Diencephalon (tissue), 2 donors: ENCODE measurements around a stretch of chr15.

DNA sequence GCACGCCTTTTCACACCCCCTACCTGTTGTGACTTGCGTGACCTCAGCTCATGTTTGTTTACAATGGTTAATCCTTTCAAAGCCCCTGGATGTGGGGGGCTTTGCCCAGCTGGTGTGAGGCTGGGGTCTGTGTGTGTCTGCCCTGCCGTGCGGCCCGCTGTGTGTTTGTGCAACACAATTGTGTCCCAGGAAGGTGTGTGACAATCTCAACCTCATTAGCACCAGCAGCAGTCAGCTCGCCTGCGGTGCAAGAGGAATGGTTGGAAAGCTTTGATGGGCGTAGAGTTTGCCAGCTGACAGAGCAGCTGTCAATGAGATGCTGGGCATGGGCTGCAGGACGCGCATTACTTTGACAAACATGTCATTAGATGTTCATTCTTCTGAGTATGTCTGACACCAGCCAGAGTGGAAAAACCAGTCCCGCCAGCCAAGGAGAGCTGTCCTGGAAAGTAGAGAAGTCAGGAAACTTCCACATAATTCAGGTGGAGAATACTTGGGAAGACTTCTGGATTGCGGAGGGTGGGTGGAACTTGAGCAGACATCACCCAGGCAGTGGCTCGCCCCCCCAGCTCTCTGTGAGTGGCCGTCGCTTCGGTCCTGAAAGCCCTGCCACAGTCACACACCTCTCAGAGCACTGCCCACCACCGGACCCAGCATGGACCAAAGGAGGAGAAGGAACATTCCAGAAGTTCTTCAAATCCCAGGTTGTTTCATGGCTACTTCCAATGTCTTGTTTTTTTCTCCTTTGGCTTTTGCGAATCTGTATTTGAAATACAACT is 9.7 kb downstream of the LRRK1 start:
- RAMPAGE, long total RNA, result no peak

DNA sequence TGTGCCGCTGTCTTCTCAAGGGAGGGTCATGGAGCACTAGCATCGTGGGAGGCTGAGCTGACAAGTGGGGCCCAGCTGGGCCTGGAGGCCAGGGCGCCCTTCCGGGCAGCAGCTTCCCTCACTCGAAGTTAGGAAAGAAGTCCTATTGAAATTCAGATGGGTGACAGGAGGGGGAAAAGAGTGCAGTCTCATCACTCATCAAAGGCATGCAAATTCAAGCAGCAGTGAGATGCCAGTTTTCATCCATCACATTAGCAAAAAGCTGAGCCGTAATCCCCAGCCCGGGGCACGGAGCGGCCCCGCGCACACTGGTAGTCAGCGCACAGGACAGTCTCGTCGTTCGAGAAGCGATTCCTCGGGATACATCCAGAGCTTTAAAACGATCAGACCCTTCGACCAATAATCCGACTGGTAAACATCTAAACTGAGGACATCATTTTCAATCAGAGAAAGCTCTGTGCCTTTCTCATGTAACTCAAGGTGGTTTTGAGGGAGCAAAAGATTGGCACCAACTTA is 128.3 kb downstream of the LRRK1 start:
- RAMPAGE, long total RNA, result no peak

DNA sequence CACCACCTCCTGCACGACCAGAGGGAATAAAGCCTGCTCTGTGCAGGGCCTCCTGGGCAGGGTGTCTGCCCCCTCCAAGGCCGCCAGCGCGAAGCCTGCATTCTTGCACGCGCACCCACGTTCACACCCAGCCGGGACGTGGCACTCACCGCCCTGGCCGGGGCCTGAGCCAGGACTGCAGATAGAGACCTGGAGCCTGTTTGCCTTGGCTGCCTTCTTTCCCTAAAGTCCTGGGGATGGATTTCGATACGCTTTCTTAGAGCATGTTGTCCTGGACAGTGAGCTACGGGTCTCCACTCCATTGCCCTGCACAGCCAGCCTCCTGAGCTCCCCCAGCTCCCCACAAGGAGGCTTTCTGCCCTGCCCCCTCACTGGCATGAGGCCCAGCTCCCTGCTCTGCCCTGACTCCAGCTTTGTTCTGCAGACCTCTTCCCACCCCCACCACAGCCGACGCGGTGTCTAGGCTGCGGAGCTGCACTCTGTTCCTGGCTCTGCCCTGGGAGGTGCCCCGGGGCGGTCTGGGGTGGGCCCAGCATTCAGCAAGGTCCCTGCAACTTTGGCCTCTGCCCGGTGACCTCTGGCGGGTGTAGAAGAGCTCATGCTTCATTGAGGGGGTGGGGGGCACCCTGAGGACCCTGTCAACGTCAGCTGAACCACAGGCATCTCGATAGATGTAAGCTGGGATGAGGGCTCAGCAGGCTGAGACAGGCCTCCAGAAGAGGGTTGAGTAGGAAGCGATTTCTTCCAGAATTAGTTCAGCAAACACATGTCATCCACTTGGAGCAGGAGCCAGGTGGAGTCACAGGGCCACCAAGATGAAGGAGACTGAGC is 145.0 kb downstream of the LRRK1 start:
- RAMPAGE, long total RNA, result no peak

DNA sequence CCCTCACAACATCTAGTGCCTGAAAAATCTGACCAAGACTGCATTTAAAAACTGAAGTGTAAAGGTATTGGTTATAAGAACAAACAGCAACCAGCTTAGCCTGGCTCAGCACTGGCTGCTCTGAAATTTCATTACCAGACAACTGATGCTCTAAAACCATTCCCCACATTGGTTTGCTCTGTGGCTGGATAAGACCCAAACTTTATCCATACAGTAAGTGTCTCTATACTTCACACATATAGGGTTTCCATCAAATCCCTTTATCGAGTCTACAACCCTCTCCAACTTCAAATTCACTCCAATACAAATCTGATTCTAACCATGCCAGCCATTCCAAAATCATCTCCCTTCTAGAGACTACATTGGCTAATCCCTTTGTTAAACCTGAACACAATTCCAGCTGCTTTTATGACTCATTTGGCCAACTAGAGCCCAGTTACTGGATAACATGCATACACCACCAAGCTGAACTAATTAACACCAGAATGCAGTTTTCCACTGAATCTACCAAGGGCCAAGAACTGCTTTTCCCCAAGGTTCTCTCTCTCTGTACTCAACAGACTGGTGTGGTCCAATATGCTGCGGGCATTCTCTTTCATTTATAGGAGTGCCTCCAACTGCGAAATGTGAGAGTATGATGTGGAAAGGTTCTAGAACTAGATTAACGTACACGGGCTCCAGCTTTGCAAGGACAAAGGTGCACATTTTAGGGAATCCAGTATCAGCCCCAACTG is 1.6 kb downstream of the CHSY1 start:
- RAMPAGE, long total RNA, result no peak

- RAMPAGE, long total RNA, result no peak
These were observed 914 bp upstream of the SELENOS start for GRCh38 chr15:101277838-101278960.

DNA sequence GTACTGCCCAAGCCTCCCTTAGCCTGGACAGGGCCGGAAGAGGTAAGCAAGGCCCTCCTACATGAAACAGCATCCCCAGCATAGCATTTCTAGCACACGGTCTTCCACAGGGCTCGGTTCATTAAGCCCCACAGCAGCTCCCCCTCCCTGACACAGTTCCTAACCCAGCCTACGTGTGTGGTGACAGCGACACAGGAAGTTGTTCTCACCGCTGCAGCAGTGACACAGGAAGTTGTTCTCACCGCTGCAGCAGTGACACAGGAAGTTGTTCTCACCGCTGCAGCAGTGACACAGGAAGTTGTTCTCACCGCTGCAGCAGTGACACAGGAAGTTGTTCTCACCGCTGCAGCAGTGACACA is 38.9 kb upstream of the SNRPA1 start:
- RAMPAGE, long total RNA, result no peak

DNA sequence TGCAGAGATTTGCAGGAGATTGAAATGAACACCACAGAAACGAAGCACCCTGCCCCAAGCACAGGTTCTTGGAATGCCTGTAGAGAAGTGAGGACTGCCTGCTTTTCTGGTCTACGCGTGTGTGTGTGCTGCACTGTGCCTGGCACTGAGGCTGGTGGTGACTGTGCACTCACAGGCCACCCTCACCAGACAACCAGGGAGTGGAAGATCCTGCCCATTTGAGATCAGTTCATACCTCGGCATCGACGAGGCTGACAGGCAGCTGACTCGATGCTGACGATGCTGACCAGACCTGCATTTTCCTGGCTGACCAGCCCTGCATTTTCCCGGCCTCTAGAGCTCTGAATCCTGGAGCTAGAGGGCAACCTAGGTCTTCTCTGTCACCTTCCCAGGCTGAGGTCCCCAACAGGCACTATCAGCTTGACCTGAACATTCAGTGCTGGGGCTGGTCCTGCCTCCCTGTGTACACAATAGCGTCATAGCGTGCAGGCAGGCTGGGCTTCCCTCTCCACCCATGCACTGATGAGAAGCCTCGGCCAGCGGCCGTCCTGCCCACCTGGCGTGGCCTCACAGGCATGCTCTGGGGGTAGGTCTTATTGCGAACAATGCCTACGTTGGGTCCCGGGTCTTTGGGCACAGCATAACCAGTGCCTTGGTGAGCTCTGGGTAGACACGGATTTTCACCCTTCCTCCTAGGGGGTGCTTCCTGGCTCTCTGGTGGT is 62.2 kb upstream of the SNRPA1 start:
- RAMPAGE, long total RNA, result no peak

GRCh38 chr15:101439174-101440461 is 49.9 kb downstream of the PCSK6 start:
- RAMPAGE, long total RNA, result no peak

DNA sequence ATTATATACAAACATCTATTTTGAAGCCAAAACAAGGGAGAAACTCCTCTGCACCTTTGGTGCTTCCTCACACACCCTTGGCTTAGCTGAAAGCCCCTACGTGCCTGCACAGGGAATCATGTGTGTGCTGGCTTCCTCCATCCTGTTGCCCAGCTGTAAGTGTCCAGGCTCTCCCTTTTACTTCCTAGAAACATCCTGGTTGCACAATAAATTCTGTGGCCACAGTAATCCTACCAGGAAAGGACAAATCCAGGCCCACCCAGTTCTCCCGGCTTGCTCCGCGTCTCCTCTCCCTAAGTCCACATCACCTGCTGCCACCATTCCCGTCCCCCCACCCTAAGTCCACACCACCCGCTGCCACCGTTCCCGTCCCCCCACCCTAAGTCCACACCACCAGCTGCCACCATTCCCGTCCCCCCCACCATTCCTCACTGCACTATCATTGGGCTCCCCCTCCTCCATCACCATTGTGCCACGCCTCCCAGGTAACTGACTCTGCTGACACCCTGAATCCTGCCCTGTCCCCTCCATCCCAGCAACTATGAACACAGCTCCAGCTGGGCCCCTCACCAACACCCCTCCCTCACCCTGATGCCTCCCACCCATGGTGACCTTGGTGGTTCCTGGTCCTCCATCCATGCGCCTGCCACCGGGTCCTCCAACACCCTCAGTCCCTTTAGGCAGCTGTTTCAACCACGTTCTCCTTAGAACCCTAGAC is 30.2 kb downstream of the PCSK6 start:
- RAMPAGE, long total RNA, result no peak

- RAMPAGE, long total RNA, result no peak
These were observed 41.6 kb upstream of the PCSK6 start for GRCh38 chr15:101531148-101531460.

DNA sequence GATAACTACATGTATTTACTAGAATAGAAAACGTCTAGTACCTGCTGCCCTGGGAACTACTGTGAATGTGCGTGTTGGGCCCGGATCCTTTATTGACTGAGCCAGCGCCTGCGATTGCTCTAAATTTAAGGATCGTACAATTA is 655 bp downstream of the TM2D3 start:
- RAMPAGE, long total RNA, result no peak

DNA sequence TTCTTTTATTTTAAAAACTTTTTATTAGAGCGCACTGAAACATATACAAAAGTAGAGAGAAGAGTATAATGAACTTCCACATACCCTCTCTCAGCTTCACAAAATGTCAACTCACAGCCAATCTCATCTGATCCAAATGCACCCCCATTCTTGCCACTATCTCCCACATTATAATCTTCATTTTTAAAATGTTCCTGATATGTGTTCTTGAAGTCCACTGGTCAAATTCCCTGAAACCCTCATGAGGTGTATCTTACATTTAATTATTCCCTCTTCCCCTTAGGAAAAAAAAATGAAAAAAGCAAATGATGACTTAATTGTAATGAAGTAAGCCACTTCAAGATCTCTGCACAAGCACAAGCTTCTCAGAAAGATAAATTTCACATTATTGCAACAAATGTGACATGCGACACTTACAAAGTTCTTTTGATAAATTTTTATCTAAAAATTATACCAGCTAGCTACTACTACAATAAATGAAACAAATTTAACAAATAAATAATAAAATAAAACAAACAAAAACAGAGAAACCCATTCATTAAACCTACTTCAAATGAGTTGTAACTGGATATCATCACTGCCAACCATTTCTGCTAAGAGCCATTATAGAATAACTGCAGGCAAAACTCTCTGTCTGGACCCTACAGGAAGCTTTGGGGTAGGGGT is 9.9 kb upstream of the TM2D3 start:
- RAMPAGE, long total RNA, result no peak

GRCh38 chr15:101961878-101962469 is 150.0 kb downstream of the OR4F15 start:
- RAMPAGE, long total RNA, result no peak